Anterior vena cava (tissue), 1 donor: ENCODE data around the genes GALNTL6 and SAP30.

DNA sequence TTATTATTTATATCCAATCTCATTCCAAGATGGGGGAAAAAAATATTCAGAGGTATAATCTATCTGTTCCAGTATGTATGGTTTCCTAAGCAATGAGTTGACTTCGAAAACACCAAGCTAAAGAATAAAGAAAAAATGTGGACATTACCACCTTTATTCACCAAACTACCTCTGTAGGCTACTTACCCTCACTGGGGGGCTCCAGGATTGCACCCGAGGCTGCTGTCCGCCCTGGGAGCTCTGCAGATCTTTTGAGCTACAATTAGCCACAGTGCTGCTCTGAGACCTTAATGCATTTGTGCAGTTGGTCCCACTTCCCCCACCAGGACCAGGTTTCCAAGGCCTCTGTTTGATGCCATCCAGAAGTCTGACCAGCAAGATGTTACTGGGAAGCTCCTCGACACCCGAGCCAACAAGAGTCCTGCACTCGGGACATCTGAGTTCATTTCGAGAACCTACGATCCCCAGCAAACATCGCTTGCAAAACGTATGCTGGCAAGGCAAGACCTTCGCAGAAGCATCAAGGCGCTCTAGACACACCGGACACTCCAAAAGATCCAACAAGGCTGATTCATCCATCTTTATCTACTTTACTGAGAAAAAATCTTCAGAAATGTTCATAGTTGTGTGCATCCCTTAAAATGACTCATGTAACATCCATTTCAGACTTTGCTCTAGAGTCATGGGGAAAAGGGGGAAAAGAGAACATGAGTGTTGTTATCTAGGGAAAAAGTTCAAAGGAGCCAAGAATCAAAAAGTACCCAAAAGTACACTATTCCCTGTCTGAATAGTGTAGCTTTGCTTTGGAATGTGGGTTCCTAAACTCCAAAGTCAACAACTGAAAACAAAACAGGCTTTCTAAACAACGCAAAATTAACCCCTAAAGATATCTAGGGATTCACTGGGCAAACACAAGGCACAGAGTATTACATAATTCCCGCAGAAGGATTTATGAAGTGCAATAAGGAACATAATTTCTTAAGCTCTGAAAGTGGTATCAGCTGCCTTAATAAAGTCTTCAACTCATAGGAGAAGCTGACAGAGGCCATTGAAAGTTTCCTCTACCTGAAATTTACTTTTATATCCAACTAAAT lies 1.8 kb downstream of the SH3RF1 start:
- PRO-cap = no peak

DNA sequence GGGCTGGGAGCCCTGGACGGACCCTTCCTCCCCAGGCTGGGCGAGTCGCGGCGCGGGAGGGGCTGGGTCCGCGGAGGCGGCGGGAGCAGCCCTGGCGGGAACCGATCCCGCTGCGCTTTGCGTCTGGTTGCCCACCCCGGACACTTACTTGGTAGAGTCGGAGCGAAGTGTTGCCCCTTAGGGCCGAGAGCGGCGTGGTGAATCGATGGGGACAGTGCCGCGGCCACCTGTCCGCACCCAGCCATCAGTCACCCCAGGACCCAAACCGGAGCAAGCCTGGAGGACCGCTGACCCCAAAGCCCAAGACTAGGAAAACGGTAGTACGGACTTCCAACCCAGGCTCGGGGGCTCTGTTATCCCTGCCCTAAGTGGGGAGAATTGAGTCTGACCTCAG lies 701 bp upstream of the SH3RF1 start:
- PRO-cap = no peak

DNA sequence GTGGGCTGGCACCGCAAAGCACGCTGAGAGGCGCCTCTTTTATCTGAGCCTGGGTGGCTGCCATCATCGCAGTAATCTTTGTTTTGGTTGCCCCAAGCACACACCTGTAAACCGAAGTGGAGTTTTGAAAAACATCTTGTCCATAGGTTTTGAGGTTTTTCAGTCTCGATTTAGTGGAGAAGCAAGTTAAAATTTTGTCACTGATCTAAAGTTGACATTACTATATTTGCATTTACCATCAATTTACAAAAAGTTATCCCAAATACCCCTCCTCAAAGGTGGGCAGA lies 1.0 kb upstream of the SH3RF1 start:
- PRO-cap = no peak

DNA sequence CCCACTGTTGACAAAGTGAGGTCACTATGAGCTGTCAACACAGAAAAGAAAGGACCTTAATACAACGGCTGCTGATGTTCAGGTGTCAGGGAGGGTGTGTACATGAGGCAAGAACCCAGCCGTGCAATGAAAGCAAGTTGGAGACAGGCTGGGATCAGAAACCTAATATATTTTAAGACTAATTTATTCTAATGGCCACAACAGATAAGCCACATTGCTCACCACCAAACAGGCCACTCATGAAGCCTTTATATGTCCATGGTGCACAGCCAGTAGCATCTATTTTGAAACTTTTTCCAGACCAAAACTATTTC lies 36.9 kb upstream of the SH3RF1 start:
- PRO-cap = no peak

DNA sequence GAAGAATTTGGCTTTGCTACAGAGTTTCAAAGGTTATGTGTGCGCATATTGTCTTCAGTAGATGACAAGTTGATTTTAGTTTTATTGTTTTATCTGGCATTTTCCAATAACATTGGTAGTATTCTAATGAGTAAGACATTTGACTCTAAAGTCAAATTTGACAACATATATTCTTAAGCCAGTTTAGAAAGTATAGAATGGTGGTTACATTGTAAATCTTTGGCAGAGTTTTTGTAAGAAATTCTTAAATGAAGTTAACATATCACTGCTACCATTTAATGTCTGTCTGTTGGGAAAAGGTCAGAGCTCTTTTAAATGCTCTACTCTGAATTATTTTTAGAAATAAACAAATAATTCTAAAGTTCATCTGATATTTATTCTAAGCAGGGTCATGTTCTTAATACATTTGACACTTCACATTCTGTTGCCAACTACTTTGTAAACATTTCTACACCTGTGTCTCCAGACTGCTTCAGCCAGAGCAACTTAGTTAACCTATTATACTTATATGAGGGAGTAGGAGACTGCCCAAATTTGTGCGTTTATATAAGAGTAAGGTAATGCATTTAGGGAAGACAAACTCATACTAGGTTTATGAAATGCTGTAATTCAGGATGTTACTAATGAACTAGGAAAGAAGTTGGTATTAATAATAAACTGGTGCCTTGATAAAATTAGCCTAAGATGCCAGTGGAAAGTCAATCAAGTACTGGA lies 30.1 kb downstream of the CLCN3 start:
- PRO-cap = no peak

- PRO-cap = no peak
Measured at GRCh38 chr4:169756899-169757398, 795 bp downstream of the HPF1 start.

DNA sequence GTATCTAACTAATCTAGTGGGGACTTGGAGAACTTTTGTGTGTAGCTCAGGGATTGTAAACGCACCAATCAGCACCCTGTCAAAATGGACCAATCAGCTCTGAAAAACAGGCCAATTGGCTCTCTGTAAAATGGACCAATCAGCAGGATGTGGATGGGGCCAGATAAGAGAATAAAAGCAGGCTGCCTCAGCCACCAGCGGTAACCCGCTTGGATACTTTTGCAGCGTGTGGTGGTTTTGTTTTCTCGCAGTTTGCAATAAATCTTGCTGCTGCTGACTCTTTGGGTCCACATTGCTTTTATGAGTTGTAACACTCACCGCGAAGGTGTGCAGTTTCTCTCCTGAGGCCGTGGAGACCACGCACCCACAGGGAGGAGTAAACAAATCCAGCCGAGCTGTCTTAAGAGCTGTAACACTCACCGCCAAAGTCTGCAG lies 2.2 kb upstream of the AADAT start:
- PRO-cap = no peak

DNA sequence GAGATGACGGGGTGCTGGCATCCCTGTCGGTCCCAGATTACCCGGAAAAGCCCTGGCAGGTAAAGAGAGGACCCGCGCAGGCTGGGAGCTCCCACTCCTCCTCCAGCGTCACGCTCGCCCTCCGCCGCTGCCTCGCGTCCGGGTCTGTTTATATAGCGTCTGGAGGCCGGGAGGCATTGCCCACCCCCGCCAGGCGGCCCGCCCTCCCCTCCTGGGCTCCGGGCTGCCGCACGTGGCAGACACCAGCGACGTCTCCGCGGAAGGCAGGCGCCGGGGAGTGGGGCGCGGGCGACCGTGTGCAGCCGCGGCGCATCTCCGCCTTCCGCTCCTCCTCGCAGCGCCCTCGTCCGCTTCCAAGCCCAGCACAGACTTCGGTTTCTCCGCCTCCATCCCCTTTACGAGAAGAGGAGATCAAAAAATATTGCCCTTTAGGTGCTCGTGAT lies at the start of gene GALNTL6:
GALNTL6 (plus strand) TSS at position 236 of the 443 bp plus-strand sequence.
- PRO-cap = no peak

GRCh38 chr4:172705400-172705599 lies 463.3 kb upstream of the GALNT7 start:
- PRO-cap = no peak

DNA sequence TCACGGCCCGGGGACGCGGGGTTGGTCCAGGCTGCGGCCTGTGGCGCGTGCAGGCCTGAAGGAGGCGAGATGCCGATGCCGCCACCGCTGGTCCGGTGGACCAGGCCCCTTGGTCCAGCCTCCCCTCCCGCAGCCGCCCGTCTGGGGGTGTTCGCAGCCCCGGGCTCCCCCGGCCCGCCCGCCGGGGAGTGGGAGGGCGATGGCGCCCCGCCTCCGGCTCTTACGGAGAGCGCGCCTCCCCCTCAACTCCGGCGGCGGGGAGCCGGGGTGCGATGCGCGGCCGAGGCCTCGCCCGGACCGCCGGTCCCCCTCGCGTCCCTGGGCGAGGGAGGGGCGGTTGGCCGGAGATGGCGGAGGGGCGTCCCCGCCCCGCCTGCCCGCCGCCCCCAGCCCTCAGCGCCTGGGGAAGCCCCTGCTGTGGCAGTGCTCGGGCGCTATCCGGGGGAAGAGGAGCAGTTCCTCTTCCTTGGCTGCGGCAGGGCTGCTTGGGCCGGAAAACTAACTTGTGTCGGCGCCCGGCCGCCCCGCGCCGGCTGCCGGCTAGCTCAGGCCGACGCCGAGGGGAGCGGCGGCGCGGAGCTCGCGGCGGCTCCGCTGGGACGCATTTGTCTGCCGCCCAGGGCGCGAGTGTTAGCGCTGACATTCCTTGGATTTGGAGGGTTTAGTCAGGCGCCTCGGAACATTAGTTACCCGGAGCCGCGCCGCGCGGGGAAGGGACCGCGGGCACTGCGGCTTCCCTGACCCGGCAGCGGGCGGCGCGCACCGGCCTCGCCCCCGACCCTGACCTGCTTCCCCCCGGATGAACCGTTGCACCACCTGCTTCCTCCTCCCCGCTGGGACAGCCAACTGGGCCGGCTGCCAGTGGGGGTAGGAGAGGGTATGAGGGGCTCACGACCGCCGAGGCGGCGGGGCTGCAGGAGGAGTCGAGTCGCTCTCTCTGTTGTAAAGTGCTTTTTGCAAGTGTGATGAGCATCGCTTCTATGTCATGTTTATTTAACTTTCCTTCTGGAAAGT lies 1.0 kb downstream of the GALNT7 start:
- PRO-cap = bidirectional peak, plus-strand start at position 251 of the sequence, minus-strand start at position 143 of the sequence; bidirectional peak, plus-strand start at position 434 of the sequence, minus-strand start at position 472 of the sequence; unidirectional peak, minus-strand start at position 728 of the sequence

DNA sequence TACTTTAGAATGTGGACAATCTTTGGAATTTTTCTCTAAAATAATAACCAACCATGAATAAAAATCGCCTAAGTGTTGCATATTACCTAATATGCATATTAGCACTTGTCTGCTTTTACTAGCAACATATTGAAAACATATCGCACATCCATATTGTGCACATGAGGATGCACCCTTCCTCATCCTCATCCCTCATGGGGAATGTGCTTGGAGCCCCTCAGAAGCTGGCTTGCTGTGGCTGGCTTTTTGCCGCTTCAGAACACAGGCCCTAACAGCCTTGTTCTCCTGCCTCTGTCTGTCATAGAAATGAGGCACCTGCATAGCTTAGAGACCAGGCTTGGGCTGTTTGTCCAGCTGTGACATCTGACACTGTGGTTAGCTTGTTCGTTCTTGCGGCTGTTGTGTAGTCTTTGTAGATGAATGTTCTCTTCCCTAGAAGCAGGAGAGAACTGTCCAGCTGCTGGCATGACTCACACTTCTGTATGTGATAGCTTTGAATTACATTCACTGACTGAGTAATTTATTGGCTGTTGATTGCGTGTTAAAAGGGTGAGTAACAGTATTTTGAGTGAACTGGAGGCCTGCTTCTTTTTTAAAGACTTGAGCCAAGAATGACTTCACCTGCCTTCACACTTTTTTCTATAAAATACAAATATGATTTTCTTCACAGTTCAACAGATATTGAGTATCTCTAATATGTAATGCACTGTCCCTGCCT lies 81.9 kb downstream of the HMGB2 start:
- PRO-cap = no peak

DNA sequence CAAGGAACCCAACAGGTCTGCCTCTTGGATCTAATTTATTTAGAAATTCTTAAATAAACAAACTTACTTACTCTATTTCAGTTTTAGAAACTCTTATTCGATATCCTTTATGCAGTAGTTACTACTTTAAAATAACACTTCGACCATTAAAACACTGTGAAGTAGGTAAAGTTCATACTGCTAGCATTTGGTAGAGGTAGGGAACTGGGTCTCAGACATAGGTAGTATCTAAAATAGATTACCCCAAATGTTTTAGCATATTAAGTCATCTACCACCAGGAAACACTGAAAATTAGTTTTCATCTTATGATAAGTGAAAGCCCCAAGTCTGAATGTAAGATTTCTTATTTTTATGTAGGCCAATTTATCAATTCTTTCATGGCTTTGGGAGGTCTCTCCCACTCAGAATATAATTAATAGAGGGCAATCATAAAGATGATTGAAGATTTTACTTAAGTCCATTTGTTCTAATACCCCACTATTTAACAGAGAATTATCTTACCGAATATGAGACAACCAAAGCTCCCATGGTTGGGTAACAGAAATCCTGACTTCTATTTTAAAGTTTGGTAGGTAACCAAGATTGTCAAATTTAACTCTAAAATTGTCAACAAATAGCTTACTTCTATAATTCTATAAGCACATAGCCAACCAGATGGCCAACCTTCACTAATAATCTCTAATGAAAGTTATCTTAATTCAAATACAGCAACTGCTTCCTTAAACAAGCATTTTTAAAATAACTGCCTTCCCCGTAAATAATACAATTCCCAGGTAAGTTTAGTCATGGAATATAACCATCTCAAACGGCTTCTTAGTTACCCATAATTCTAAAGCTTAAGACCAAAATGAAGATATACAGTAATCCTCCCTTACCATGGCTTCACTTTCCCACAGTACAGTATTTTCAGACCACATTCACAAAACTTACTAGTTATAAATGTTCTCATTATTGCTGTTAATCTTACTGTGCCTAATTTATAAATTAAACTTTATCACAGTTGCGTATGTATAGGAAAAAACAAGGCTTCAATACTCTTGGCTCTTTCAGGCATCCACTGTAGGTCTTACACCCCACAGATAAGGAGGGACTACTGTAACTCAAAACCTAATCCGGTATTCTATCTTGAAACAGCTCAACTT lies 4.0 kb downstream of the HMGB2 start:
- PRO-cap = no peak

GRCh38 chr4:173370773-173371728 lies at the start of gene SAP30:
Gene SAP30, plus strand, starts transcription at chr4:173370954.
- PRO-cap = bidirectional peak, plus-strand start at chr4:173370954, minus-strand start at chr4:173370684; unidirectional peak, plus-strand start at chr4:173371209

- PRO-cap = no peak
Measured at GRCh38 chr4:173518696-173519852, 11.0 kb downstream of the HAND2 start.

DNA sequence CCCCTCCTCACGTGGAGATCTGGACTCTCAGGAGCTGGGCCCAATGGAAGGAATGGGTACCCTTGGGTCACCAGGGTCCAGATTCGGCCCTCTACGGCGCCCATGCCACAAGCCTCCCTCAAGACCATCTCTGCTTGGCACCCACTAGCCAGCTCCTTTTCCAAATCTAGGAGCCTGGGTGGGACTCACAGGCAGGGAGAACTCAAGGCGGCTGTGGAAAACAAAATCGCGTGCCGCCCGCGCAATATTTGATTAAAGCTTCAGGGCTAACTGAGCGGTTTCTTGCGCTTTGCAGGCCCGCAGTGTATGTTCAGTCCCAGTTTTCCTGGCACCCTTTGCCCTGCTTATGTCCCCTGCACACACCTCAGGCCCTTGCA lies 7.0 kb downstream of the HAND2 start:
- PRO-cap = no peak

DNA sequence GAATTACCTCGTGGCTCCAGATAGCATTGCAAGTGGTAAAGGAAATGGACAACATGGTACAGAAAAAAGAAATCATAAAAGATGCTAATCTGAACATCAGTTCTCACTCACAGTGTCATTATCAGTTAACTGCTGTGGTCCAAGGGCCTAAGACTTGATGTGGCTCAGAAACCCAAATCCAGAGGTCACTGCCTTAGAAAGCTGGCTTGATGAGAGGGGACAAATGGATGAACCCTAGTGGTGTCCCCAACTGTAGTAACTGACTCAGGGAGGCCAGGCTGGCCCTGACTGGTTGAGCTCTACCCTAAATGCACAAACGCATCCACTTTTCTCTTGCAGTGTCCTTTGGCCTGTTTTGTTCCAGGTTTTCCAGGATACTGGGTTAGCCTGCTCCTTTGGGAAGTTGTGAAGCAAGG lies 2.6 kb upstream of the HAND2 start:
- PRO-cap = no peak

GRCh38 chr4:173642451-173642945 lies 112.5 kb upstream of the HAND2 start:
- PRO-cap = no peak

- PRO-cap = no peak
Measured at GRCh38 chr4:173947565-173948028, 335.9 kb downstream of the FBXO8 start.

- PRO-cap = unidirectional peak, minus-strand start at chr4:174120517
Measured at GRCh38 chr4:174119826-174120844, 163.3 kb downstream of the FBXO8 start.

DNA sequence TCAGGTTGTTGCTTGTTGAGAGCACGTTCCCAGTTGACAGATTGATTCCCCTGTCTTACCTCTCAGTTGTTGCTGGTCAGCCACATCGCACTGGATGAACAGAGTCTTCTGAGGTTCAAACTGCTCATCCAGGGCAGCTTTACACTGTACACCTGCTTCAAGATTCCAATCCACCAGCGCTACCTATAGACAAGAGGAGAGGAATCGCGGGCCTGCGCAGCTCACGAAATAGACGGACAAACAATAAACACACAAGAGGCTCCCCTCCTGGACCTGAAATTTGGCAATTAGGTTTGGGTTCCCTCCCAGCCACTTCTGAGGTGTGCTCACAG lies 437 bp downstream of the HPGD start:
- PRO-cap = no peak